CMK (cell line): ENCODE measurements around the genes P2RX7 and ANAPC5.

DNA sequence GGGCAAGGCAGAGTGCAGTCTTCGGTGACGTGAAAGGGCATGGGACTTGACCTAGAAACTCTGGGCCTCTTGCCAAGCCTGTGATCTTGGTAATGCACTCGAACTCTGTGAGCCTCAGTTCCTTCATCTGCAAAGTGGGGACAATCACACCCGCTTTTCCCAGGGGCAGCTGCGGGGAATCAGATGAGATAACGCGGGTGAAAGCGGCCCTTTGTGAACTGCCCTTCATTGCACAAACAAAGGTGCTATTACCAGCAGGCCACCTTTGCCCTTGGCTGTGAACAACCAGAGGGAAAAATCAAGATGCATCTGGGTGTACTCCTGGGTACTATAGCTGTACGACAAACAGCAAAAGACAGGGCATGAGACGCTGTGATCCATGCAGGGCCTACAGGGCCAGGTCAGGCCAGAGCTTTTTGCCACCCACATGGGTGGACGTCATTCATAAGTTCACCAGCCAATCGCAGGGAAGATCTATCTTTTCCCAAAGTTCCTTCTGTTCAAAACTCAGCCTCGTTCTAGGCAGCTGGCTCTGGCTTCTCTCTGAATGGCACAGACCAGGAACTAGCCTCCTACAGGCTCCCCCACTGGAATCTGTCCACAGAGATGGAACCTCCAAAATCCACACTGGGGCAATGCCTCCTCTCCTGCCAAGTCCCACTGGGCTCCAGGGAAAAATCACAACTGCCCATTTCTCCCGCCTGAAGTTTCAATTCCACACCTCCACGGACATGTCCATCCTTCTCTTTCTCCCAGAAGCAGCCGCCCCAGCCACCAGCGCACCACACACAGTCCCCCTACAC lies 3.0 kb downstream of the MSI1 start:
- RRBS, result no CpG with 5 or more reads among the region's 17 CpGs

- RRBS, result 29% methylated on average over 8 of the region's 23 CpGs
Observed at GRCh38 chr12:120394298-120395058, 25.5 kb upstream of the MSI1 start.

DNA sequence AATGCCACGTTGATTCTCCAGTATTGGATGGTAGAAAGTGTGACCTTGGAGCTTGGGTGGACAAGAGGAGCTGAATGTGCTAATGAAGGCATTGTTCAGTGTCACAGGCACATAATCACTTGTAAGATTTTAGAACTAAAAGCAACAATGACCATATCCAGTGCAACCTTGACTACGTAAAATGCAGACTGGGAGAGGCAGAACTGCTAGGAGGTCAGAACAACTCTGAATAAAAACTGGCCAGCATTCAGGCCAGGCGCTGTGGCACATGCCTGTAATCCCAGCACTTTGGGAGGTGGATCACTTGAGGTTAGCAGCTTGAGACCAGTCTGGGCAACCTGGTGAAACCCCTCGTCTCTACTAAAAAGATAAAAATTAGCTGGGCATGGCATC lies 2.6 kb downstream of the SRSF9 start:
- RRBS, result no CpG with 5 or more reads among the region's 4 CpGs

- RRBS, result no CpG with 5 or more reads among the region's 6 CpGs
Observed at GRCh38 chr12:120576122-120577299, 4.7 kb downstream of the POP5 start.

DNA sequence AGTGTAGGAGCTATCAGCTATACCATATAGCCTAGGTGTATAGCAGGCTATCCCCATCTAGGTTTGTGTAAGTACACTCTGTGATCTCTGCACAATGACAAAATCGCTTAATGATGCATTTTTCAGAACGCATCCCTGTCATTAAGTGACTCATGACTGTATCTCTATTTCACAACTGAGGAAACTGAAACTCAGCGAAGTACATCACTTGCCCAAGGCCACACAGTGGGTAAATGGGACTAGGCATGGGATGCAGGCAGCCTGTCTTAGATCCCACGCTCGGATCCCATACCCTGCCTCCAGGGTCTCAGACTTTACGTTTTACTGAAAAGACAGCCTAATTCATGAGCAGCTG lies 2.5 kb upstream of the MLEC start:
- RRBS, result no CpG with 5 or more reads among the region's 6 CpGs

DNA sequence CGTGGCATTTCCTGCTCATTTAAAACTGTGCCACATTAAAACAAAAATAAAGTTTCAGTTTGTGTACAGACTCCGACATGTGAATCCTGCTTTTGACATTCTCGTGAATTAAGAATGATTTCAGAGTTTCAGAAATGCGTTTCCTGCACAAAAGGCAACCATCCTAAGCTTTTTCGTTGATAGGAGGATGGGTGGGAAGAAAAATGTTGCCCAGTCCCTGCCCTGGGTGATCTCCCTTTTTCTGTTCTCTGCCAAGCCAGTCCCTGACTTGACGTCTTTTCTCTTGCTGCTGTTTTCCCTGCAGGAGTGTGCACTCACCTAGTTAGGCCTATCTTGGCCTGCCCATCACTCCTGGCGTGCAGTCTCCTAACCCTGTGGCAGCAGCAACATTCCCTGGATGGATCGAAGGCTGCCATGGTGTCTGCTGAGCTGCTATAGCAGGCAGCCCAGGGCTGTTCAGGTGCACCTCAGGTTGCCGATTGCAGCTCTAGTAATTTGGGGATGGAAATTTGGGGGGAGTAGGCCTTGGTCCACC lies 1.1 kb downstream of the UNC119B start:
- RRBS, result no CpG with 5 or more reads among the region's 9 CpGs

- RRBS, result 100% methylated on average over 1 of the region's 9 CpGs
Observed at GRCh38 chr12:120742092-120742464, 16.5 kb downstream of the ACADS start.

DNA sequence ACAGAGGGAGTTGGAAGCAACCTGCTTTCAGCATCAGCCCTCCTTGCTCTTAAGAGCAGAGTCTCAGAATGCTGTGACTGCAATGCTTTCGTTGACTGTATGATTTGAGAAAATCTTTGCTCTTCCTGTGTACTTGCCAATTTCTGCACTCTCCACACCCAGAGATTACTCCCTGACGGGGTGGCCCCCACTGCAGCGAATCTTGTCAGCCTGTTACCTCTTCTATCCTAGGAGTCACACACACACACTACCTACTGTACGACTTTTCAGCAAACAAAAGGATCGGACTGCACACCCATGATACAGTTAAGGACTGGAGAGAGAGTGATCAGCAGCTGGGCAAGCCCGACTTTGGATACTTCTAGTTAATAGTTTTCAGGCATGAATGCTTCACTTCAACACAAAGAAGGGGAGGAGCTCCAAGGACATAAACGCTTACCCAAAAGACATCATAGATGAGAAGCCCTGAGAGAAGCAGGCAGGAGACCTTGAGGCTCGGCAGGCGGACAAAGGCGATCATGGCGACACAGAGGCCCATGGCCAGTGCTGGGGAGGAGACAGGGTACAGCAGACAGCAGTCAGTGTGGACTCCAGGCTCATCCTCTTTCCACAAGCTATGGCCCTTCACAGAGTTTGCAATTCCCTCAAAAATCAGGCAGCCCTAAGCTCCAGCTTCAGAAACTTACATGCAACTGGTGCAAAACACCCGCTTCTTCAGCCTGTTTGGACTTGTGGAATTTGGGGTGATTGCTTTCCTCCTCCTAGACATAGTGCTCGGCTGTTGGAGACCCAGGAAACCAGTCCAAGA lies 43.1 kb downstream of the ACADS start:
- RRBS, result no CpG with 5 or more reads among the region's 13 CpGs

GRCh38 chr12:121132514-121133682 lies at the start of gene P2RX7:
P2RX7 (plus strand) TSS chr12:121132876.
- RRBS, result no CpG with 5 or more reads among the region's 26 CpGs

- RRBS, result no CpG with 5 or more reads among the region's 3 CpGs
Observed at GRCh38 chr12:121144361-121144957, 11.8 kb downstream of the P2RX7 start.

- RRBS, result 2% methylated on average over 23 of the region's 81 CpGs
Observed at GRCh38 chr12:121296790-121297673, 523 bp upstream of the CAMKK2 start.

DNA sequence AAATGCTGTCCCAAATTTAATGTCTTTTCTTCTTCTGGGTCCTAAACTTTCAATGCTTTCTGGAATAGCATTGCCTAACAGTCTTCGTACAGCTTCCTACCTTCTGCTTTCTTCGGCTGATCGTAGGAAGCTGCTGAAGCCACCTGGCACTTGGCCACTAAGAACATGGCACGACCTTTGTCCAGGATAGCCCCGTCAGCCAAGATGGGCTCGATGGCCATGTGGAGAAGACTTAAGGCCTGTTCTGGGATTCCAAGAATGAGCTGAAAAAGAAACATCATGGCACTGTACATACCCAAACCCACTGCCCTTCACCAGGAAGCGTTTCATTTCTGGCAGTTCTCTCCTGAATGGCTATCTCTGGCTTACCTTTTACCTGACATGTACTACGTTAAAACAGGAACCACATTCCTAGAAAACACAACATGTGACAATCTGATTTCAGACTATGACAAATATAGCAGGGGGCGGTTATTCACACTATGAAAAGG lies 13.1 kb upstream of the CAMKK2 start:
- RRBS, result no CpG with 5 or more reads among the region's 9 CpGs

DNA sequence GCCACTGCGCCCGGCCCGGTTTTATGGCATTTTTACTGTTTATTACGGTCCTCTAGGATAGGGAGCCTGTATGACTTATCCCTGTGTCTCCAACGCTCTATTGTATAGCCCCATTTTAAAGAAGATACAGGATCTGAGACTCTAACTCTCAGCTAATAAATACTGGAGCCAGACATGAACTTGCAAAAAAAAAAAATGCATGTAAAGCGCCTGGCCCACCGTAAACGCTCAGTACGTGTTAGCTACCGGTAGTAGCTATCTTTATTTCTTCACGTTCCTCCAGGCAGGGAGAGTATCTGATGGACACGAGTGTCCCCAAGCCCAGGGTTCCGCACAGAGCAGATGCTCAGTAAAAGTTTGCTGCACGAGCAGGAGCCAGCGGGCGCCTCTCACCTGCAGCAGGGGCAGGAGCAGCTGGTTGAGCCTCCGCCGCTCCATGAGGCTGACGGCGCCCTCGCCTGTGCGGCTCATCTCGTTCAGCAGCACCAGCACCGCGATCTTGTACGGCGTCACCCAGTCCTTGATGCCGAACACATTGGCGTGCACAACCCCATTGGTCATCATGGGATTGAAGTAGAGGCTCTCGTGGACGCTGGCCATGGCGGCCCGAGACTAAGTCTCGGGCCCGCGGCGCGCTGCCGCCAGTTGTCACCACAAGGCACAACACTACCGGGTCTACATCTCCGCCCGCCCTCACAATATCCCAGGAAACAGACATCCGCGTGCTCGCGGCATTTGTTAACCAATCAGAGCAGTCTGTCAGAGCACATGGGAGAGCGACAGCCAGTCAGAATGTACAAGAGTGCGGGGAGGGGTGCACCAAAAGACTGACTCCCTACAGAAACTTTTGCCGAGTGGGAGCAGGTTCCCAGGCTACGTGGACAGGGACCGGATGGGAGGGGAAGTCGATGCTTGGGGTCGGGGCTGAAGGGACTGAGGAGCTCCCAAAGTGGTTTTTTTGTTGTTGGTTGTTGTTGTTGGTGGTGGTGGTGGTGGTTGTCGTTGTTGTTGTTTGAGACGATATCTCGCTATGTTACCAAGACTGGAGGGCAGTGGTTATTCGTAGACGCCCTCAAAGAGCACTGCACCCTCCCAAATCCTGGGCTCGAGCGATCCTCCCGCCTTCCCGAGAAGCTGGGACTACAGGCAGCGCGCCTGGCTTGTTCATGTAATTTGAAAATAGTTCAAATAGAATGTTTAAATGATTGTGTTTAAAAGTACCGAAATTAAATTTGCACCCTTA lies at the start of gene ANAPC5:
ANAPC5 (minus strand) TSS at position 671 of the 1,243 bp plus-strand sequence.
- RRBS, result no CpG with 5 or more reads among the region's 65 CpGs

- RRBS, result no CpG with 5 or more reads among the region's 7 CpGs
Observed at GRCh38 chr12:121388275-121388843, 11.6 kb upstream of the RNF34 start.

GRCh38 chr12:121513670-121514609 lies 66.9 kb downstream of the KDM2B start:
- RRBS, result no CpG with 5 or more reads among the region's 20 CpGs

DNA sequence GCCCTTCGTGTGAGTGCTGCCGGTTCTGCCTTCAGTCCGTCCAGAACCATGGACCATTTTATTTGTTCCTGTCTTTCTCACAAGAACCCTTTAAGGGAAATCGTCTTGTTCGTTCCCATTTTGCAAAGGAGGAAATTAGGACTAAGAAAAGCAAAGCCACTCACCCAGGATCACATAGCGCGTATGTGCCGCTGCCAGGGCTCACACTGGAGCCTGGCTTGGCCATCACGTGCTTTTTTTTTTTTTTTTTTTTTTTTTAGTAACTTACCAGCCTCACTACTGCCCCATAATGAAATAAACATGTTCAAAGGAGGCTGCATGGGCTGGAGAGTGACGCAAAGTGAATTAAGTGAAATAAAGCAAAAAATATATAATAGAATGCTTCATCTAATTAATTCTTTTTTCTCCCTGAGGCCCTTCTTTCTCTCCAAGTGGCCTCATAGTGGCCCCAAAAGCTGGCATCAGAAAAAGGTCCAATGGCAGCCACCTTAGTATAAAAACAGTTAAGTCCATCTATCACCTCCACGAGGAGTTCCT lies 1.3 kb upstream of the KDM2B start:
- RRBS, result no CpG with 5 or more reads among the region's 11 CpGs

- RRBS, result no CpG with 5 or more reads among the region's 6 CpGs
Observed at GRCh38 chr12:121610145-121610468, 29.3 kb upstream of the KDM2B start.

GRCh38 chr12:121630663-121631461 lies 38.6 kb downstream of the MORN3 start:
- RRBS, result no CpG with 5 or more reads among the region's 12 CpGs

DNA sequence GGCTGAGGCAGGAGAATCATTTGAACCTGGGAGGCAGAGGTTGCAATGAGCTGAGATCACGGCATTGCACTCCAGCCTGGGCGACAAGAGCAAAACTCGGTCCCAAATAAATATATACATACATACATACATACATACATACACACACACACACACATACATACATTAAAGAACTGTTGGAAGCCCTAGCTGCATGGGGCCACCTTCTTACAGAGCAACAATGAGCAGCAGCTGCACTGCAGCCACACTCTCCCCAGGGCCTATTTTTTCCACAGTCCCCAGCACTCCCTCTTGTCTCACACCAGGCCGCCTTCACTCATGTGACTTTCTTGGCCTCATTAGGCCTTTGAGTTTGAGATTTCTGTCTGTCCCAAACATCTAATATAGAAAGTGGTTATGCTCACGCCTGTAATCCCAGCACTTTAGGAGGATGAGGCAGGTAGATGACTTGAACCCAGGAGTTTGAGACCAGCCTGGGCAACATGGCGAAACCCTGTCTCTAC lies 22.6 kb downstream of the MORN3 start:
- RRBS, result no CpG with 5 or more reads among the region's 6 CpGs

DNA sequence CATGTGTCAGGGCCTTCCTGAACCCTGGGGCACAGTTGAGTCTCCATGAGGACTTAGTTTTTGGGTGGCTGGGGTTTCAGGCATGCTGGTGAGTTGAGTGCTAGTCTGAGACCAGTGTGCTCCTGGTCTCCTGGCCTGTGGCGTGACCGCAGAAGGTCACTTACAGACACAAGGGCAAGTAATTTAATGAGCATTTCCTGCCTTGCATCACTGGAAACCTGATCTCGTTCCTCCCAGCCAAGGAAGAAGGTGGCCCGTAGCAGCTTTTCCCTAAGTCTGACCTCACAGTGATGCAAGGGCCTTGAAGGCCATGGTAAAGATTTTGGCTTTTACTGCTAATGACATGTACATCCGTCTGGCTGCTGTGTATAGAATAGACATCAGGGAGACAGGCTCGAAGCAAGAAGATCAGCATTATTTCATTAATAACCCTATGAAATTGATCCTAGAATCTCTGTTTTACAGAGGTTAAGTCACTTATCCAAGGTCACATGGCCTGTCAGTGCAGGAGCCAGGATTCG lies 4.5 kb downstream of the TMEM120B start:
- RRBS, result no CpG with 5 or more reads among the region's 7 CpGs